Parietal lobe (tissue), 2 donors: Measurements from ENCODE around the genes ZCCHC3, SLC52A3 and NSFL1C.

- RAMPAGE, long total RNA, result no peak
These were observed 11.7 kb downstream of the C20orf96 start for GRCh38 chr20:278446-279635.

DNA sequence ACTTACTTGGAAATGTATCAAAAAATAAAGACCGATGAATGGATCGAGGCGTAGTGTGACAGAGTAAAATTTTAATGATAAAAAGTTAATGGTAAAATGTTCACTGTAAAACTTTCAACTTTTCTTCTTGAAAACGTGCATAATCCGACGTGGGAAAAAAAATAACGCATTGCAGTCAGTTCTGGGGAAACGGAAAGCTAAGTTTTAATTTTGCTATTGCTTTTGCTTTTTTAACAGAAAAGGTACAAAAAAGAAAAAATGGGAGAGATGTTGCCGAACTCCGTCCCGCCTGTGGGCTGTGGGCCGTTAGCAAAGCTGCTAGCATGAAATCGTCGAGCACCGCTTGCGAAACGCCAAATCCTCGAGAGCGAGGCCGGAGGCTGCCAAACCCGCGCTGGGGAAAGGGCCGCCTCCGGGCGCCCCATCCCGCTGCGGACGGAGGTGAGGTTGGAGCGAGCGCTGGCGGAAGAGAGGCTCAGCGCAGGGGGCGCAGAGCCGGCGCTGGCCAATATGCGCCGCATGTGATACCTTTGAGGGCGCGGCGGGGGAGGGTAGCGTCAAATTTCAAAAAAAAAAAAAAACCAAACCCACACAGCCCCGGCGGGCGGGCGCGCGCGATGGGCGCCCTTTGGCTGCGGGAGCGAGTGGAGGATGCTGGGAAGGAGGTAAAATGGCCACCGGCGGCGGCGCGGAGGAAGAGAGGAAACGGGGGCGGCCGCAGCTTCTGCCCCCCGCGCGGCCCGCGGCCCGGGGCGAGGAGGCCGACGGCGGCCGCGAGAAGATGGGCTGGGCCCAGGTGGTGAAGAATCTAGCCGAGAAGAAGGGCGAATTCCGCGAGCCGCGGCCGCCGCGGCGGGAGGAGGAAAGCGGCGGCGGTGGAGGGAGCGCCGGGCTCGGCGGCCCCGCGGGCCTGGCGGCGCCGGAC is at the start of gene ZCCHC3:
Gene ZCCHC3 (plus strand): TSS at position 654 of the 925 bp plus-strand sequence.
- RAMPAGE, long total RNA, result no peak

GRCh38 chr20:329394-330359 is 4.3 kb downstream of the SOX12 start:
- RAMPAGE, long total RNA, result no peak

DNA sequence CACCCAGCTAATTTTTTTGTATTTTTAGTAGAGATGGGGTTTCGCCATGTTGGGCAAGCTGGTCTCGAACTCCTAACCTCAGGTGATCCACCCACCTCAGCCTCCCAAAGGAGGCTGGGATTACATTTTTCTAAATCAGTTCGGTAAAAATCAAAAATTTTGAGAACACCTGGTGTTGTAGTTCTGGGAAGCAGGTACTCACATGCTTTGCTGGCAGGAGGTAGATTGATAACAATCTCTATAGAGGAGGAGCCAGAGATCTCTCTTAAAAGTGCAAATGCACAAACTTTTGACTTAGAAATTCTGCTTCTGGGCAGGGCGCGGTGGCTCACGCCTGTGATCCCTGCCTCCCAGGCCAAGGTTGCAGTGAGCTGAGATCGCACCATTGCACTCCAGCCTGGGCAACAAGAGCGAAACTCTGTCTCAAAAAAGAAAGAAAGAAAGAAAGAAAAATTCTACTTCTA is 14.6 kb upstream of the TRIB3 start:
- RAMPAGE, long total RNA, result no peak

GRCh38 chr20:437690-438217 is 24.6 kb downstream of the TBC1D20 start:
- RAMPAGE, long total RNA, result no peak

GRCh38 chr20:438333-439141 is 23.8 kb downstream of the TBC1D20 start:
- RAMPAGE, long total RNA, result no peak

DNA sequence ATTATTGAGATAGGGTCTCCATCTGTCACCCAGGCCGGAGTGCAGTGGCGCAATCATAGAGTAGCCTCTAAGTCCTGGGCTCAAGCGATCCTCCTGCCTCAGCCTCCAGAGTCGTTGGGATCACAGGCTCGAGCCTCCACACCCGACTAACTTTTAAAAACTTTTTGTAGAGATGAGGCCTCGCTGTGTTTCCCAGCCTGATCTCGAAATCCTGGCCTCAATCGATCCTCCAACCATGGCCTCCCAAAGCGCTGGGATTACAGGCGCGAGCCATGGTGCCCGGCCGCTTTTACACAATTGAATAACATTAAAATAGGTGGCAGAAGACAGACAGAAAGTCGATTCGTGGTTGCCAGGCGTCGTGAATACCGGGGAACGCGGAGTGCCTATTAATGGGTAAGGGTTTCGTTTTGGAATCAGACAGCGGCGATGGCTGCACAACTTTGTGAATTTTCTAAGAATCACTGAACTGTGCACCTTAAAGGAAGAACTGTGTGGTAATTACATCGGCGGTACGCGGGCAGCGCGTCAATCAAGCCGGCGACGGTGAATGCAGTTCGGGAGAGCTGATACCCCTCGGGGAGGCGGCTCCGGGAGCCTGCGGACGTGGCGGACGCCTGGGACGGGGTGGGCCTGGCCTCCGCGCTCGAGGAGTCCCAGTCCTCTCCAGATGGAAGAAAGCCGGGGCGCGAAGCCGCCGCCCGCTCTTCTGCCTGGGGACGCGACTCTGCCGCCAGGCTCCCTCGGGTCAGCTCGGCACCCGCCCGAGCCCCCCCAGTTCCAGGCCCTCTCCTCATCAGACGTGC is 753 bp downstream of the TBC1D20 start:
- RAMPAGE, long total RNA, result no peak

GRCh38 chr20:508439-508687 is 35.2 kb downstream of the CSNK2A1 start:
- RAMPAGE, long total RNA, result no peak

- RAMPAGE, long total RNA, result no peak
These were observed 7.5 kb downstream of the CSNK2A1 start for GRCh38 chr20:535953-536676.

GRCh38 chr20:544029-544424 is 437 bp upstream of the CSNK2A1 start:
- RAMPAGE, long total RNA, result no peak

DNA sequence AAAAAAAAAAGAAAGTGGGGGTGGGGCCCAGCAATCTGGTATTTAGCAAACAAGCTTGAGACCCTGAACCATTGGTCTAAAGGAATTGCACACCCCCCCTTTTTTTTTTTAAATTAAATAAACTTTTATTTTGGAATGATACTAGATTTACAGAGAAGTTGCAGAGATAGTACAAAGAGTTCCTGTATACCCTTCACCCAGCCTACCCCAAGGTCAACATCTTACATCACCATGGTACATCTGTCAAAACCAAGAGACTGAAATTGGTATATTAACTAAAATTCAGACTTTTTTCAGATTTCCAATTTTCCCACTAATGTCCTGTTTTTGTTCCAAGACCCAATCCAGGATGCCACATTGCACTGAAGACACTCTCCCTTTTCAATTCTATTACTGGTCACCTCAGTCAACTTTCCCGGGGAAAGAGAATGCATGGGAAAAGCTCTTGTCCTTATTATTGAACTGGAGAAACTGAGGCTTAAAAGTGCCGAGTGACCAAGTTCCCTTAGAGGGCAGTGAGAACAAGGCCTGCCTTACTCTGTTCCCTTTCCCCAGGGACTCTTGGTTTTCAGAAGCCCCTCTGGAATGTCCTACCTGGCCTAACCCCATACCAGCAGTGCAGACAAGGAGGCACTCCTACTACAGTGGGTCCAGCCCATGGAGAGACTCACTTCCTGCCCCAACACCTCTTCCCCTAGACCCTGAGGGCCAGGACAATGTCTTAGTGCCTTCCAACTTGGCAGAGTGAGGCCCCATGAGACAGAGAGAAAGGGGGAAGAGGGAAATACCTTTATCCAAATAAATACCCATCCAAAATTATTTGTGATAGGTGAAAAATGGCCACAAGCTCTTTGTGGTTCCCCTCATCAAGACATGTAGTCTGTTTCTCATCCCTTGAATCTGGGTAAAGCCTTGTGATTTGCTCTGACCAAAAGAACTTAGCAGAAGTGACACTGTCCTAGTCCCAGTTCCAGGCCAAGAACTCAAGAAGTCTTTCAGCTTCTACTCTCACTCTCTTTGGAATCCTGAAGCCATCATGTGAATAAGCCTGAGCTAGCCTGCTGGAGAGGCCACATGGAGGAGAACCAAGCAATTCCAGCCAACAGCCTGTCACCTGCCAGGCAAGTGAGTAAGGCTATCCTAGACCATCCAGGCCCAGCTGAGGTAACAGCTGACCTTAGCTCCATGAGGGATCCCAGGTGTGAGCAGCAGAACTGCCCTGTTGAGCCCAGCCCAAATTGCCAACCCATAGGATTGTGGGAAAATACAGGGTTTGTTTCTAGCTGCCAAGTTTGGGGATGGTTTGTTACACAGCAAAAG is 6.0 kb downstream of the SRXN1 start:
- RAMPAGE, long total RNA, result no peak

GRCh38 chr20:672823-673110 is 2.8 kb downstream of the SCRT2 start:
- RAMPAGE, long total RNA, result no peak

GRCh38 chr20:768196-769097 is at the start of gene SLC52A3:
SLC52A3 (minus strand) TSS chr20:768500.
- RAMPAGE, long total RNA, result no peak

- RAMPAGE, long total RNA, result no peak
These were observed 16.6 kb downstream of the RSPO4 start for GRCh38 chr20:985499-985877.

DNA sequence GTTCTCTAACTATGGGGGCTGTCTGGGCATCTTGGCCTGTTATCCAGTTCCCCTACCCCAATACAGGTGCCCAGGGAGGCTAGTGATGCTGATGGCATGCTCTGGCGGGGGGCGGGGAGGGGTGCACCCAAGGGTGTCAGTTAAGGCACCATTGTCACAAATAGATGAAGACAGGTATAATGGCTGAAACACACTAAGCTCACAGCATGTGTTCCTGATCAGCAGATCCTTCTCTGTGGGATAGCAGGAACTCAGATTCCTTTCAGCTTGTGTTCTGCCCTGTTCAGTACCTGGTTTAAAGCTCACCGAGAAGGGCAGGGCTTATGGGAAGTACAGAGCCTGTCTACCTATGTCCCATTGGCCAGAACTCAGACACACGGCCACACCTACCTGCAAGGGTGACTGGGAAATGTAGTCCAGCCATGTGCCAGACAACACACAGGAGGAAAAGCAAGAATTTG is 3.4 kb upstream of the RSPO4 start:
- RAMPAGE, long total RNA, result no peak

GRCh38 chr20:1286666-1286986 is 20.5 kb downstream of the SNPH start:
- RAMPAGE, long total RNA, result no peak

GRCh38 chr20:1324994-1325614 is 3.8 kb downstream of the SDCBP2 start:
- RAMPAGE, long total RNA, result no peak

DNA sequence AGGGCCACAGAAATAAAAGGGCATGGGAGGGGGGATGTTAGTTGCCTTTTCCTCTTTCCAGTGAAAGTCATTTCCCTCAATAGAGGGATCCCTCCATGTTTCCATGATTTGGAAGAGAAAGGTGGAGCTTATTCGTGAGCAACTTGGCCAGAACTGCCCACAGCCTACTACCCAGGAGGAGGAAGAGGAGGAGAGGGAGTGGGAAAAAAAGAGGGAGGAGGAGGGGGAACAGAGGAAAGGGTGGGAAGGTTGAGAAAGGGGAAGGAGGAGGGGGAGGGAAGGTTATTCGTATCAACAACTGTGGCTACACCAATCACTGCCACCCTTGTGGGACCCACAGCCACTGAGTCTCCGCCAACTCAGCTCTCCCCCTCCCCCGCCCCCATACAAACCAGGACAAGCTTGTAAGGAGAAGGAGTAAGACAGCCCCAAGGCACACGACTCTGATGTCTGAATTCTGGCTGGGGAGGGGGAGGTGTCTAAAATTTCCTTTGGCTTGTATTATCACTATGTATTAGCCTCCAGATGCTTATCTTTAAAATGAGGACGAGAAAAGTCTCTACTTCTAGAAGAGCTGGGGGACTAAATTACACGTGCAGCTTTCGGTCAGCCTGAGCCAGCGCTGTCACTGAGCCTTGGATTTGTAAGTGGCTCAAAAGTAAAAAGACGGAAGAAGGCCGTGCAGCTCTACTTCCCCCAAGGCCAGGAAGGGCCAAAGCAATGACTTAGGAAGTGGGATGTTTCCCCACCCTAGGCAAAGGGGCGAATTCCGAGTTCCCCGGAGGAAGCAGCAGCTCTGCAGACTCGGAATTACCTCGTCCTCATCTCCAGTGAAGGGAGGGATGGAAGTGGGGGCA is 1.1 kb downstream of the FKBP1A start:
- RAMPAGE, long total RNA, result no peak

- RAMPAGE, long total RNA, result no peak
These were observed 30.9 kb upstream of the FKBP1A start for GRCh38 chr20:1423732-1424089.

GRCh38 chr20:1466755-1467374 is at the start of gene NSFL1C:
NSFL1C (minus strand) TSS chr20:1466849.
- RAMPAGE, long total RNA, result no peak